ENCODE results near the gene FBXL14.

DNA sequence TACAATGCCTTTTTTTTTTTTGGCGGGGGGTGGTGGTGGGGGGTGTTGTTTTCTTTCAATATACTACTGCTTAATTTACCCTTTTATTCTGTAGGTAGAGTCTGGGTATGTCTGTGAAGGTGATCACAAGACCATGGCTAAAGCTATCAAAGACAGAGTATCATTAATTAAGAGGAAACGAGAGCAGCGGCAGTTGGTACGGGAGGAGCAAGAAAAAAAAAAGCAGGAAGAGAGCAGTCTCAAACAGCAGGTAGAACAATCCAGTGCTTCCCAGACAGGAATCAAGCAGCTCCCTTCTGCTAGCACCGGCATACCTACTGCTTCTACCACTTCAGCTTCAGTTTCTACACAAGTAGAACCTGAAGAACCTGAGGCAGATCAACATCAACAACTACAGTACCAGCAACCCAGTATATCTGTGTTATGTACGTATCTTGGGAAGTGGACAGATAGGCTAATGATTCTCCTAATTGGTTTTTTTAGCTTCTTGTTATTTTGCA, 88.5 kb downstream of the RAD52 start:
- PRO-cap = no peak
- RAMPAGE, long total RNA = no peak
- RRBS = no CpG with 5 or more reads among the region's 6 CpGs

GRCh38 chr12:877969-878434, 71.5 kb downstream of the RAD52 start:
- PRO-cap = no peak
- RAMPAGE, long total RNA = no peak

- PRO-cap = no peak
- RAMPAGE, long total RNA = no peak
- RRBS = no CpG with 5 or more reads among the region's 11 CpGs
These were observed 41.7 kb downstream of the RAD52 start for GRCh38 chr12:907727-908242.

GRCh38 chr12:909601-910256, 39.8 kb downstream of the RAD52 start:
- PRO-cap = no peak
- RAMPAGE, long total RNA = no peak
- RRBS = no CpG with 5 or more reads among the region's 4 CpGs

DNA sequence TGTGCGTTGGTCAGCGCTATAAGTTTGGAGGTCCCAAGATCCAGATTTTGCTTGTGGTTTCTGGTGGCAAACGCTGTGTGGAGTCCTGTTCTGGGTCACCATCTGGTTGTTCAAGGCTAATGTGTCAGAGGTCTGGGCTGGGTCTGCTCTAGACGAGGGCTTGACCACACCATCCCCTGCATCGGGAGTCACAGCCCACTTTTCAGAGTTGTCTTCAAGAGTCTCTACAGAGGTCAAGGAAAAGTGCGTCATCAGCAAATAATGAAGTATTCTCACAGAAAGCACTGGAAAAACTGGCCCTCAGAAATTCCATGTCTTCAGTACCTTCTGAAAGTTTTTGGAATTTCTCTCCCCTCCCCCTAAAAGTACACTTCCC, 35.6 kb downstream of the RAD52 start:
- PRO-cap = no peak
- RAMPAGE, long total RNA = no peak
- RRBS = no CpG with 5 or more reads among the region's 6 CpGs

GRCh38 chr12:1277884-1278452, 286.9 kb downstream of the ERC1 start:
- PRO-cap = no peak
- RAMPAGE, long total RNA = no peak
- RRBS = no CpG with 5 or more reads among the region's 5 CpGs

DNA sequence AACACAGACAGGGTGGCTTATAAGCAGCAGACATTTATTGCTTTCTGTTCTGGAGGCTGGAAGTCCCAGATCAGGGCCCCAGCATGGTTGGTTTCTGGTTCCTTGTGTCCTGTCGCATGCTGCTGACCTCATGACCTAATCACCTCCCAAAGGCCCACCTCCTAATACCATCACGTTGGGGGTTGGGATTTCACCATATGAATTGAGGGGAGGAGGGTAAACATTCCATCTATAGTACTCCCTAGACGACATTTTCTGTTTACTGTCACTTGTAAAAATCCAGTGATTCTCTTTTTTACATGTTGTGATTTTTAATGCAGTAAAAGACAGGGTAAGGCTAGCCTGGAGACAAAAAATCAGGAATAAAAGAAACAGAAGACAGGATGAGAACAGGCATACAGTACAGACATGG, 148.5 kb downstream of the FBXL14 start:
- PRO-cap = no peak
- RAMPAGE, long total RNA = no peak
- RRBS = no CpG with 5 or more reads among the region's 3 CpGs

GRCh38 chr12:1592337-1592965, 1.9 kb downstream of the FBXL14 start:
- PRO-cap = no peak
- RAMPAGE, long total RNA = no peak
- RRBS = no CpG with 5 or more reads among the region's 17 CpGs

- PRO-cap = bidirectional peak, plus-strand start at chr12:1594324, minus-strand start at chr12:1594183; bidirectional peak, plus-strand start at chr12:1594755, minus-strand start at chr12:1594866
- RAMPAGE, long total RNA = no peak
- RRBS = 2% methylated on average over 79 of the region's 143 CpGs
These were observed at the start of gene FBXL14 for GRCh38 chr12:1594130-1595100. Gene FBXL14, minus strand, starts transcription at chr12:1594581.

DNA sequence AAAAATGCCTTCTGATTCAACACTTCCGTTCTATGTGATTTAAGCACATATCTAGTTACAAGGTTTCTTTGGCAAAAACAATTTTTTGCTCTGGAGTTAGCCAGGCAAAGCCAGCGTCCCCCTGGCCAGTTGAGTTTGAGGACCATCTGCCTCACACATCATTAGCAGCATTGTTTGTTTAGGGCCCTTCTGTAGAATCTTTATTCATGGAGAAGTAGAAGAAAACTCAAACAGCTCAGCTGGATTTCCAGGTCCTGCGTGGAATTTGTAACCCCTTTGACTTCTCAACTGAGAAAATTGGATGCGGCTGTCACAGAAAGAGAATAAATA, 17.1 kb upstream of the WNT5B start:
- PRO-cap = no peak
- RAMPAGE, long total RNA = no peak
- RRBS = no CpG with 5 or more reads among the region's 4 CpGs

DNA sequence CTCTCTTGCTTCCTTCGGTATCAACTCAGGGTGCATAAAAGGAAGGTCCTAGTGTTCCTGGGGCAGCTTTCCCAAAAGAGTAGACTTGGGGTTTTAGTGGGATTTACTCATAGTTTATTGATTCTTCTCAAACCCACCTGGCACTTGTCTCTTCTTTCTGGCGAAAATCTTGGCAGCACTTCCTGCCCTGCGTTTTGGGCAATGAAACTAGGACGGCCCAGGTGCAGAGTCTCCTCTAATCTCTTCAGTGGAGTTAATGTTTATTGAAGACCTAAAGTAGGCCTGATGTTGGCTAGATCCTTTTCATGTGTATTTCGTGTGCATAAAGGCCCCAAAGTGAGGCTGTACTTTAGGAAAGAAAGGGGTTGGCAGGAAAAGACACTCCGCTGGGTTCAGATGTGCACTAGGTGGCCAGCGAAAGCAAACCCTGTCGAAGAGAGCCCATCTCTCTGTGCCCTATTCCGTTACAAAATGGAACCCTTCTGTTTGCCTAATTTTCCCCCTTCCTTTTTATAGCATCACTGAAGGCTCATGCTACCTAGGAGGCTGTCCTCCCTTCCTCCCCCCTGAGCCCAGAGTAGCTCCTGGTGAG, 5.2 kb downstream of the WNT5B start:
- PRO-cap = no peak
- RAMPAGE, long total RNA = no peak
- RRBS = no CpG with 5 or more reads among the region's 9 CpGs

DNA sequence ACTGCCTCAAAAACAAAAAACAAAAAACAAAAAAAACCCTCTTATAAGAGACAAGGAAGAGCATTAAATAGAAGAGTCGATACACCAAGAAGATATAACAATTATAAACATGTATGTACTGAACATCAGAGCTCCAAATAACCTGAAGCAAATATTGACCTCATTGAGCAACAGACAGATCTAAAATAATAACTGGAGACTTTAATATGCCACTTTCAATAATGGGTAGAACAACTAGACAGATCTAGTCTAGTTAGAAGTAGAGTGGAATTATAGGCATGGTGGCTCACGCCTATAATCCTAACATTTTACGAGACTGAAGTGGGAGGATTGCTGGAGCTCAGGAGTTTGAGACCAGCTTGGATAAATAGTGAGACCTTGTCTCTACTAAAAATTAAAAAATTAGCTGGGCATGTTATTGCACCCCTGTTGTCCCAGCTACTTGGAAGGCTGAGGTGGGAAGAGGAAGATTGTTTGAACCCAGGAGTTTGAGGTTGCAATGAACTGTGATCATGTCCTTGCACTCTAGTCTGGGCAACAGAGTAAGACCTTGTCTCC, 55.7 kb downstream of the ADIPOR2 start:
- PRO-cap = no peak
- RAMPAGE, long total RNA = no peak
- RRBS = no CpG with 5 or more reads among the region's 3 CpGs

- PRO-cap = no peak
- RAMPAGE, long total RNA = no peak
- RRBS = no CpG with 5 or more reads among the region's 4 CpGs
These were observed 63.3 kb downstream of the ADIPOR2 start for GRCh38 chr12:1754038-1754665.

GRCh38 chr12:1795712-1796797, 24.3 kb upstream of the LRTM2 start:
- PRO-cap = no peak
- RAMPAGE, long total RNA = no peak
- RRBS = 2% methylated on average over 27 of the region's 74 CpGs

- PRO-cap = no peak
- RAMPAGE, long total RNA = no peak
- RRBS = 78% methylated on average over 1 of the region's 10 CpGs
These were observed 10.4 kb upstream of the LRTM2 start for GRCh38 chr12:1809956-1810448.

DNA sequence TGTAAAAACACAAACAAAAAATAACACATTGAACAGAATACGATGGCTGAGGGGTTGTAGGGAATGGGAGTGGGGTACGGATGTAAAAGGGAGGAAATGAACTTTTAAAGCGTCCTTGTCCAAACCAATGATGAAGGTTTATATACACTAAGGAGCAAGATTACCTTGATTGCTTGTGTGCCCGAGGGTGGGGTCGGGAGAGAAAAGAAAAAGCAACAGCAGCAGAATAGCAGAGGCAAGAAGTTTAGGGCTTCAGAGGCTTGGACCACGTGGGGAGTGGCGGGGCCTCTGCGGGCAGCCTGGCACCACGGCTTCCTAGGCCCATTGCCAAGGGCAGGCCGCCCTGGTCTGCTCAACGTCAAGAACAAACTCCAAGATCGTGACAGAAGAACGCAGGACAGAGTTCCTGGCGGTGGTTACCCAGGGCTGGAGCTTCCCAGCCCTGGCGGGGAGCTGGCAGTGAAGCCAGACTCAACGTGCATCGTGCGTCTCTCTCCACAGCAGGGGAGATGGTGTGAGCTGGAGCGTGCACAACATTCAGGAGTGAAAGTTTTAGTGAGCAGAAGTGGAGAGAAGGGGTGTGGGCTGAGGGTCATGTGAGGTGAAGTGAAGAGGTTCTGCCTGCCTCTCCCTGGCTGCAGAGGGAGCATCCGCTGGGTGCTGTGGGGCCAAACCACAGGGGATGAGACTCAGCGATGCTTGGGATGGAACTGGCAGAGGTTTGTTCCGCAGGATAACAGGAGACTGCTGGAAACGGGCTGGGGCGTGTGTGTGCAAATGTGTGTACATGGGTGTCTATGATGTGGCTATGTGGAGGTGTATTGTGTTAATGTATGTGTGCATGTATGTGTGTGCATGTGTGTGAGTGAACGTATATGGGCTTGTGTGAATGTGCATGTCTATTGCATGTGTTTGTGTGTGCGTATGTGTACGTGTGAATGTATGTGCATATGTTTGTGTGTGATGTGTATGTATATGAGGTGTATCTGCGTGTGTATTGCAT, 13.9 kb upstream of the CACNA2D4 start:
- PRO-cap = no peak
- RAMPAGE, long total RNA = no peak
- RRBS = no CpG with 5 or more reads among the region's 28 CpGs

- PRO-cap = no peak
- RAMPAGE, long total RNA = no peak
- RRBS = no CpG with 5 or more reads among the region's 4 CpGs
These were observed 23.0 kb upstream of the DCP1B start for GRCh38 chr12:2027235-2027737.

DNA sequence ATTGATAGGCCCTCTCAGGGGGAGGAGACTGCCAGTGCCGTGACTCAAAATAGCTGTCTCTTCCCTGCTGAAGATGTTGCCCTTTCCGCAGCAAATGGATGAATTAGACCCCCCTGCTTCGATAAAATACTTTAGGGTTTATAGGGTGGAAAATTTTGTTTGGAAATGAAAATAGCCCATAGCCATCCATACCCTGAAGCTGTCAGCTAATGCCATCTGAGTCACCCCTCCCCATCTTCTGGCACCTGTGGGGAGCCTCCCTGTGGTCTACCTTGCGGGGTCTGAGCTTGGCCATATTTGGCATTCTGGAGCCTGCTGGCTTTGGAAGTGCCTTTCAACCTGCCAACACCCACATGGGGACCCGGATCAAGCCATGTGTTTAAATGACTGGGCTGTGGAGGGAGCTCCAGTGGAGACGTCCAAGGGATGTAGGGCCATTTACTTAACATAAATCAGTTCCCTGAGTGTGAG, 21.8 kb downstream of the CACNA1C start:
- PRO-cap = no peak
- RAMPAGE, long total RNA = no peak
- RRBS = no CpG with 5 or more reads among the region's 6 CpGs

DNA sequence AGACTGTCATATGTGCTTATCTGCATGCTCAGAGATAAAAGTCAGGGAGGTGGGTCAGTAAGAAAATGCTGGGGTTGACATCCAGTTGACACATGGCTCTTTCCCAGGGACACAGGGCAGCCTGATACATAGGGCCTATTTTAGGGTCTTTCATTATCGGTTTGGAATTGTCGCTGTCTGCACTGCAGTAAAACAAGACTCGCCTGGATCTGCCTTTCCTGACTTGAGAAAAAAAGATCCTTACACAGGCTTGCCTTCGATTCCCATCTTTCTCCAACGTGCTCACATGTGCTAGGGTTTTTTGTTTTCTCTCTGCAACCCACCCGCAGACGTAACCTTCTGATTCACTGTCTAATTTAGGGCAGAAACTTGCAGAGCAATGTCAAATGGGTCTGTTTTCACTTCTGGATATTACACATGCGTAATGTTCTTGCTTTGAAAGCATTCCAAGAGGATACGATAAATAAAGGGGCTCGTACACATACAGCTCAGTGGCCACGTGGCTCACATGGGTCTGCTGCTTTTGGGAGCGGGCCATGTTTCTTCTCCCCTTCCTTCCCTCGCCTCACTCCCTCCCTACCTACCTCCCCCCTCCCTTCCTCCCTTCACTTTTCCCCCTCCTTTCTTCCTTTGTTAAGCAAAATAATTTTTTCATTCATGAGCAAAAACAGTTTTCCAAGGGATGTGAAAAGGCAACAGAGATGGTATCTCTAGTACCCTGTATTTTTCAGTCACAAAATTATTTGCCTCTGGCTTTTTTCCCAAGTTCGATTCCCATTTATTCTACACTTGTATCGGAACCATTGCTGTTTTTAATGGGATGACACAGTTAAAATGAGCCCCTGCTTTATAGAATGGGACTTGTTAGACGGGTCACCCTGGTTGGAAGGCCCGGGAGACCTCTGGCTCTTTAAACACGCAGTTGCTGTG, 23.4 kb downstream of the CACNA1C start:
- PRO-cap = no peak
- RAMPAGE, long total RNA = no peak
- RRBS = no CpG with 5 or more reads among the region's 18 CpGs

DNA sequence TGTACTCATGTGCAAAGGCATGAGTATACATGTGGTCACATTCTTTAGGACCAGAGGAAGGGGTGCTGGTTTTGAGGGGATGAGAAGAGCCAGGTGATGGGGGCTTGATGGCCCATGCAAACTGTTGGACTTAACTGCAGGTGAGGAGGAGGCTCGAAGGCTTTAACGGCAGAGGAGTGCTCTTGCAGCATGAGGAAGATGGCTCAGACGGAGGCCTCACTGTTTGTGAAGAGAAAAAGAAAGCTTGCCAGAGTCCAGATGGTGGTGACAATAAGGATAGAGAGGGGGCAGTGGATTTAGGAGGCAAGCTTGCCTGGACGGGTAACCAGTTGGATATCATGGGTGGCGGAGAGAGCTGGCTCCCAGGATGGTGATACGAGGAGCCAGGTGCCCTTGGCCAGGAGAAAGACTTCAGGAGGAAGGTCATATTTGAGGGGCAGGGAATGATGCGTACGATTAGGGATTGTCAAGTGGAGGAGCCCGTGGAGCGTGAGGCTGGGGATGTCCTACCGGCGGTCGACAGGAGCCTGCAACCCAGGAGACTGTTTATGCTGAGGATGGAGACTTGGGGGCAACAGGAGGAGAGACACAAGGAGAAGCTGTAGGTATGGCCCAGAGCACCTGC, 71.7 kb downstream of the CACNA1C start:
- PRO-cap = no peak
- RAMPAGE, long total RNA = no peak
- RRBS = no CpG with 5 or more reads among the region's 13 CpGs